PC-3 (cell line): ENCODE measurements around a stretch of chr18.

DNA sequence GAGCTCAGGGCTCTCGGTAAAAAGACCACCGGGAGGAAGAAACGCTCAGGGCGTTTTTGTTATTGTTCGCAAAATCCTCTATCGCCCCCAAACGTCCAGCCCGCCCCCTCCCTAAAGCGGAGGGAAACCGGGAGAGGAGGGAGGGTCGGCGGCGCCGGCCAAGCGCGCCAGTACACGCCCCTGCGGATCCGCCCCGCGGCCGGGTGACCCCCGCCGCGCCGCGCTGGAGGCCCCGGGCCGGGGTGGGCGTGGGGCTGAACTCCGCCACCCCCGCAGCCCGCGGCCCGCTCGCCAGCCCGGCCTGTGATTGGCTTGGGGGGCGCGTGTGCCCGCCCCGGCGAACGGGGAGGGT, 218 bp upstream of the NEDD4L start:
- RAMPAGE, long total RNA, result no peak

GRCh38 chr18:58044945-58045858, 1.2 kb downstream of the NEDD4L start:
- RAMPAGE, long total RNA, result no peak

DNA sequence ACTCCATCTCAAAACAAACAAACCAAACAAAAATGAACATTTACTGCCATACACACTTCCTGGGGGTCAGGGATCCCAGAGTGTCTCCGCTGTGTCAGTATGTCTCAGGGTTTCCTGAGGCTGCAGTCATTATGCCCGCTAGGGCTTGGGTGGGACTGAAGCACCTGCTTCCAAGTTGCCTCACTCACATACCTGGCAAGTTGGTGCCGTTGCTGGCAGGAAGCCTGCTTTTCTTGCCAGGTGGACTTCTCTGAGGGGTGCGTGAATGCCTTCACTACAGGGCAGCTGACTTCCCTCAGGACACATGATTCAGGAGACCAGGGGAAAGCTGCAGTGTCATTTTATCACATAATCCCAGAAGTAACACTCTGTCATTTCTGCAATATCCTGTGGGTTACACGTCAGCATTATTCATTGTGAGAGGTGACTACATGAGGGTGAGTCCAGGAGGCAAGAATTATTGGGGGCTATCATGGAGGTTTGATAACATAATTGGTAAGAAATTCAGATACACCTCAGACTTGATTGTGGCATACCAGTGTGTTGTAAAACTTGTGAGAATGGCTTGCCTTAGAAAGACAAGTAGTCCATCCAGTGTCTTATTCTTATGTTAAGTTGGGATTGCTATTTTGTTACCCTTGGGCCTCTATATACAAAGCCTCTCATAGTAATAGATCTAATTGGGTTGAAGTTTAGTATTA, 44.0 kb downstream of the NEDD4L start:
- RAMPAGE, long total RNA, result no peak

DNA sequence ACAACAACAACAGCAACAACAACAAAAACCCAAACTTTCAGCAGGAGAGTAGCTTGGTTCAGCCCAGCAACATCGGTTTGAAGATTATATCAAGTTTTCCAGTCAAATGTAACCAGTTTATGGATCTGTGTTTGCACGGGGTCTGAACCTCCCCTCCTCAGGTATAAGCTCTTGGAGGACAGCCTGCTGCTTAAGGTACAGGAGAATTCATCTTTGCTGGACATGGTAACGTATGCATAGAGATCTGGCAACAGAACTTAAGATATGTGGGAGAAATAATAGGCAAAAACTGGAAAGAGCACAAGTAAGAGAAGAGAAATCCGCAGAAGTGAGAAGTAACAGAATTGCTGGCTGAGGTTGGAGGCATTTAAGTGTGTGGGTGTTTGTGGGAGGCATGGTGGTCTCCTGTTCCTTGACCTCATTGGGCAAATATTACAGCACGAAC, 162.4 kb downstream of the NEDD4L start:
- RAMPAGE, long total RNA, result no peak

DNA sequence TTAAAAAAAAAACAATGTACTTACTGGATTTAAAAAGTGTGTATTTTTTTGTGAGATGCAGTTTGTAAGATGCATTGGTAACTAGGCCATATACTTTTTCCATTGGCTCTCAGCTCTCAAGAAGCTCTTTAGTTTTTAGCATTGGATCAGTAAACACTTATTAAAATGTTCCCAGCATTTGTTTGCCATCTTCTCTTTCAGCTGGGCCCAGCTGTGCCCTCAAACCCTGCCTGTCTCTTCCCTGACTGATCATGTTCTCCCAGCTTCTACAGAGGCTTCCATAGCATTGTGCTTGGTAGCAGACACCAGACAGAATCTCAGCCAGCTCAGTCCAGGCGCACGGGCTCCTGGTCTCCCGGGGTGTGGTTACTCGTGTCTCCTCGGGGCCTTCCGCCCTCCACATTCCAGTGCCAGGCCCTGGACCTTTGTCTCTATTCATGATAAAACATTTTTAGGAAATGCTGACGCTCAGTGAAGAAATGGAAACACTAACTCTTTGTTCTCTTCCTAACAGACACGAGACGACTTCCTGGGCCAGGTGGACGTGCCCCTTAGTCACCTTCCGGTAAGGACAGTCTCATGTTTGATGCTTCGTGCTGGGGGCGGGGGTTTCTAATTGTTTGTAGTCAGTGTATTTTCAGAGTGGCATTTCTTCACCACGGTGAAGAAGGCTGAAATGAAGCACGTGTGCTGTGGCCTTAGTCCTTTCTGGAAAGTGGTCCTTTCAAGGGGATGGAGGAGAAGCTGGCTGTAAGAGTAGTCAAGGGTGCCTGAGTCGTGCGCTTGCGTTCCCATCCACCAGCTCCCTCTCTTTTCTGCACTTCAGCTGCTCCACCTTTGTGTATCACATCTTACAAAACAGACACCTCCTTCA, 271.7 kb downstream of the NEDD4L start:
- RAMPAGE, long total RNA, result no peak

- RAMPAGE, long total RNA, result no peak
Observed at GRCh38 chr18:58403596-58404263, 225.2 kb downstream of the ALPK2 start.

DNA sequence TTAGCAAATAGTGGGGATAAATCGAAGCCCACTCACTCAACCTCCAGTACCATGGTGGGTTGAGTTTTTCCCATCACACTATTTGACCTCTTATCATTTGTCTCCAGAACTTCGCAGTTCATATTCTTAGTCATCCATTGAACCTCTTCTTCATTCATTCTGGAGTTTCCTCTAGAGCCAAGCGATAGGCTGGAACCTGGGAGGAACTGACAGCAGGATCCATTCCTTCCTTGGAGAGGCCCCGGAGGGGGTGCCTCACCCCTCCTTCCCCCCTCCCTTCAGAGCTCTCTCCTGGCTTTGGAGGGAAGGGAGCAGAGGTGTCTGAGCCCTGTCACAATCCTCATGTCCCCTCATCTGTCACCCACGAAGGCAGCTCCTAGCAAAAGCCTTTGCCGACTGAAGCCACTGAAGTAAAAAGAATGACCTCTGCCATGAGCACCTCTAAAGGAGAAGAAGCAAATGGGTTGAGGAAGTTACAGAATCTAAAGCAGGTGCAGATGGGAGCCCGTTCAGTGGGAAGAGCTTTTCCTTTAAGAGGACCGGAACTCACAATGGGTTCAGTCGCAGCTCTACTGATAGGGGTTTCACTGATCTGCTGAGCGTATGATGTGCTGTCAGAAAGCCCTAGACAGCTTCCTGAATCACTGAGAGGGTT, 214.0 kb downstream of the ALPK2 start:
- RAMPAGE, long total RNA, result no peak

DNA sequence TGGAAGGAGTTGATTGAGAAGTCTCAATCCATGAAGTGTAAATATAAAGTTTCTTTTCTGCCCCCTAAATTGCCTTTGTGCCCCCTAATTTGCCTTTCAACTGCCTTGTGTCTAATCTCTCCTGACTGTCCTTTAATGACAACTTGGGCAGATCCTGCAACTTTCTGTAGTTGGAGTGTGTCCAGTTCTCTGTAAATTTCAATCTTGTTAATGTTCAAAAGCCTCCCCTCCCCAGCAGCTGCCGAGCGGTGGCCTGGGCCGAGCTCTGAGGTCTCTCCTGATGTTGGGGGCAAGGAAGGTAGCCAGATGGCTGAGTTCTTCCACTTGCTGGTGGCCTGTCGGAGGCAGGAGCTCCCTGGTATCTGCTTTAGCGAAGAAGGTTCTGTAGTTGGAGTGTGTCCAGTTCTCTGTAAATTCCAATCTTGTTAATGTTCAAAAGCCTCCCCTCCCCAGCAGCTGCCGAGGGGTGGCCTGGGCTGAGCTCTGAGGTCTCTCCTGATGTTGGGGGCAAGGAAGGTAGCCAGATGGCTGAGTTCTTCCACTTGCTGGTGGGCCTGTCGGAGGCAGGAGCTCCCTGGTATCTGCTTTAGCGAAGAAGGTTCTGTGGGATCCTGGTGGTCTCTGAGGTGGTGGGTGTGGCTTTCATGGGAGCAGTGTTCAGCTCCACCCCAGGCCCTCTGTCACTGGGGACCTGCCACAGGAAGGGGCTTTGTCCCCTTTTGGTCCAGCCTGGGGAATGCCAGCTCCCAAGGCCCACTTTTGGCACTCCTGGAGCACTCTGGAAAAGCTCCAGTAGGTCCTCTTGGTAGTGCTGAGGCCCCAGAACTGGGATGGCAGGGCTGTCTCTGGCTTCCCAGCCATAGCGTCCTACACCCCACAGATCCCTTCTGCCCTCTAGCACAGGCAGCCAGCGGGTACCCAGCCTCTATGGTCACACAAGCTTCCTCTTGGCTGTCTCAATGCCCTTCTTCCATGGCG, 212.0 kb downstream of the ALPK2 start:
- RAMPAGE, long total RNA, result no peak

- RAMPAGE, long total RNA, result no peak
Observed at GRCh38 chr18:58431102-58431626, 197.7 kb downstream of the ALPK2 start.

DNA sequence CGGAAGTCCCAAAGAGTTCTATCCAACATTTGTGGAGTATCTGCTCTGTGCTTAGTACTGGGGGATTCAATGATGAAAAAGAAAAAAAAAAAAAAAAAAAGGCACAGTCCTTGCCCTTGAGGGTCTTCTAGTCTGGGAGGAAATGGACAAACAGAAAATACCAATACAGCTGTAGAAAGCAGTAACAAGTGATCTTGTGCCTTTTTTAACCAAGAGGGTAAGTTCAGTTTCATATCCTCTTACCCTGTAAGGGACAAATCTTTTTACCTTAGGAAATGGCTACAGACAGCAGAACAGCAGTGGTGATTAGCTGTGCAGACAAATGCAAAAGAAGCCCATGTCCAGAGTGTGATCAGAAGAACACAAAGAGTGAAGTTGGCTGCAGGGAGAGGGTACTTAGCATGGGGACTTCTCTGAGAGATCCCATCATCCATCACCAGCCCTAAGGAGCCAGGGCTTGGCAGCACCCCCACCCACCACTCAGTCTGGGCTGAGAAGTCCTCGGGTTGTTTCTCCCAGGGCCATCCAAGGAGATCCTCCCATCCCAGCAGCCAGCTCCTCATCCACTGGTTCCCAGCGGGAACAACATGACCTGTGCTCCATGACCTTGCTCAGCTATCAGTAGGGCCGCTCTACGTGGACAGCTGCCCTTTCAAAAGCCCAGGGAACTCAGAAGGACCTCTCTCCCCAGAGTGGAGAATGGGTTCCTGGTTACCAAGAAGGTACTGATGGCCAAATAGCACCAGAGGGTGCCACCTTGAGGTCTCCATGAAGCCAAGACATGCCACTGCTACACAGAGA, 102.8 kb downstream of the ALPK2 start:
- RAMPAGE, long total RNA, result no peak

- RAMPAGE, long total RNA, result no peak
Observed at GRCh38 chr18:58534863-58536052, 93.6 kb downstream of the ALPK2 start.

DNA sequence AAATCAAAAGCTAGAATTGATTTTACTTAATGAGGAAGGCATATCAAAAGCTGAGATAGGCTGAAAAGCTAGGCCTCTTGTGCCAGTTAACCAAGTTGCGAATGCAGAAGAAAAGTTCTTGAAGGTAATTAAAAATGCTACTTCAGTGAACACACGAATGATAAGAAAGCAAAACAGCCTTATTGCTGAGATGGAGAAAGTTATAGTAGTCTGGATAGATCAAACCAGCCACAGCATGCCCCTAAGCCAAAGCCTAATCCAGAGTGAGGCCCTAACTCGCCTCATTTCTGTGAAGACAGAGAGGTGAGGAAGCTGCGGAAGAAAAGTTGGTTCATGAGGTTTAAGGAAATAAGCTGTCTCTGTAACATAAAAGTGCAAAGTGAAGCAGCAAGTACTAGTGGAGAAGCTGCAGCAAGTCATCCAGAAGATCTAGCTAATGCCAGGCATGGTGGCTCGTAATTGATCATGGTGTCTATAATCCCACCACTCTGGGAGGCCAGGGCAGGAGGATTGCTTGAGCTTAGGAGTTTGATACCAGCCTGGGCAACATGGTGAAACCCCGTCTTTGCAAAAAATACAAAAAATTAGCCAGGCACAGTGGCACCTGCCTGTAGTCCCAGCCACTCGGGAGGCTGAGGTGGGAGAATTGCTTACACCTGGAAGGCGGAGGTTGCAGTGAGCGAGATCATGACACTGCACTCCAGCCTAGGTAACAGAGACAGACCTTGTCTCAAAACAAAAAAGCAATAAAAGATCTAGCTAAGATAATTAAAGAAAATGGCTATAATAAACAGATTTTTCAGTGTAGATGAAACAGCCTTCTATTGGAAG, 21.6 kb downstream of the MALT1 start:
- RAMPAGE, long total RNA, result no peak

DNA sequence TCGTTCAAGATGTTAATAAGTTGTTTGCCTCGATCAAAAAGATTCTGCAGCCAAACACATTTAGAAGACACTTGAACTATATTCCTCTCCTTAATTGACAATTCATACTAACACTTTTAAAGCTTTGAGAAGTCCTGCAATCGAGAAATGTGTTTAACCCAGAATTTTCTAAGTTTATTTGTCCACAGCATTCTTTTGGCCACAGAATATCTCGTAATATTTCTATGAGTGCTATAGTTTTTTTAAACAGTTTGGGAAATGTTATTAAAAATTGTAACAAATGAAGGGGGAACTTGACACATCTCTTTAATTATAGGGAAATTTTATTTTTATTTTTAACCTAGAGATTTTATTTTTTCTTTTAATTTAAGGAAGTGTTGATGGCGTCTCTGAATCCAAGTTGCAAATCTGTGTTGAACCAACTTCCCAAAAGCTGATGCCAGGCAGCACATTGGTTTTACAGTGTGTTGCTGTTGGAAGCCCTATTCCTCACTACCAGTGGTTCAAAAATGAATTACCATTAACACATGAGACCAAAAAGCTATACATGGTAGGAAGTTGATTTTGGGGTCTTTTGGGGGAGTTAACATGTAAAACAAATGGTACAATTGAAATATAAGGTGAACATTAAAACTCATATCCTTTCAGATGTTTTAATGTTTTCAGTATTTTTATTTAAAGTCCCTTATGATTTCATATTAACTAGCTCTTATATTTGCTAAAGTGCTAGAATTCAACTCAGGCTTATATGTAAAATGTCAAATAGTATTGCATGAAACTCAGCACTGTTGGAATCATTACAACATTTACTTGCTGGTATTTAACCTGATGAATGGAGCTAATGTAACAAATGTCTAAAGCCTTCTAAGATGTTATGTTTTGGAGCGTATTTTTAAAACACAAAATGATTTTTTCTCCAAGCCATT, 38.0 kb downstream of the MALT1 start:
- RAMPAGE, long total RNA, result no peak

DNA sequence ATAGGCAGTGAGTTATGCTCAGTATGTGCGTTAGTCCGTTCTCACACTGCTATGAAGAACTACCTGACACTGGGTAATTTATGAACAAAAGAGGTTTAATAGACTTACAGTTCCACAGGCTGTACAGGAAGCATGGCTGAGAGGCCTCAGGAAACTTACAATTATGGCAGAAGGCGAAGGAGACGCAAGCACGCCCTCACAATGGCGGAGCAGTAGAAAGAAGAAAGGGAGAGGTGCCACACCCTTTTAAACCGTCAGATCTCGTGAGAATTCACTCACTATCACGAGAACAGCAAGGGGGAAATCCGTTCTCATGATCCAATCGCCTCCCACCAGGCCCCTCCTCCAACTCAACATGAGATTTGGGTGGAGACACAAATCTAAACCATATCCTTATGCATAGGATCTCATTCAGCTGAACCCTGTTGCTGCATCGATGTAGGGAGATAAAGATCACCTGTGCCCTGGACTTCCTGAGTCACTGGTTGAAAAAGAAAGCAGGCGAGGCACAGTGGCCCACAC, 84.6 kb upstream of the ZNF532 start:
- RAMPAGE, long total RNA, result no peak

- RAMPAGE, long total RNA, result no peak
Observed at GRCh38 chr18:58789336-58790369, 75.0 kb upstream of the ZNF532 start.

DNA sequence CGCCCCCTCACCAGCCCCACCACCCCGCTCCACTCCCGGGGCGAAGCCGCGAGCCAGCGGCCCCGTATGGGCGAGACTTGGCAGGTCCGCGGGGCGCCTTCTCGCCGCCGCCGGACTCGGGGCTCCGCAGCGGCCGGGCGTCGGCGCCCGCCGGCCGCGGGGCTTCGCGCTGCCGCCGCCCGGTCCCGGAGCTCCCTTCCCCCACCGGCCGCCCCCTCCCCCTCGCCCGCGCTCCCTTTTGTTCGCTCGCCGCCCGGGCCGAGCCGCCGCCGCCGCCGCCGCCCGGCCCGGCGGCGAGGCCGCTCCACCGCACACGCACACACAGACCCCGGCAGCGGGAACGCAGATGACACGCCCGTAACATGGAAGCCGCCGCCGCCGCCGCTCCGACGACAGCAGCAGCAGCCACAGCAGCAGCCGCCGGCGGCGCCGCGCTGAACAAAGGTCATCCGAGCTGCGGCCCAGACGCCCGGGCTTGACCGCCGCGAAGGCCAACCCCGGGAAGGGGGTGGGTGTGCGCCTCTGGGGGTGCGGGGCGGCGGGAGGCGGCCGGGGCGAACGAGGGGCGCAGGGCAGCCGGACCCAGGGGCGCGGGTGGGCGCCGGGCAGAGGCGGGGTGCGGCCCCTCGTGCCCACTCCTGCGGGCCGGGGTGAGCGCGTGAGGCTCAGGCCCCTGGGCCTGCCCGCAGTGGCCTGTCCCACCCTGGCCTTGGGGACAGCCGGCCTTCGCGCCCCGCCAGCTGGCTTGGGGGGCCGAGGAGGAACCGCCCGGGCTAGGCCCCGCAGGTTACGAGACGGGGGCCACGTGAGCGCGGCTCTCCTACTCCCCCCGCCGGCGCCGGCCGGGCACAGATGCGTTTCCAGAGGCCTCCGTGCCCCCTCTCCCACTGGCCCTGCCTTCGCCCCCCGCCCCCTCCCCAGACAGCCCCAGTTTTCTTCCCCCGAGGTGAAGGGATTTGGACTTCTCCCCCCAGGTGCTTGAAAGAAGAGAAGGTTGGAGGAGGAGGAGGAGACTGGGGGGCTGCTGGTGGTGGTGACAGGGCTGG, 1.1 kb upstream of the ZNF532 start:
- RAMPAGE, long total RNA, result no peak

GRCh38 chr18:58866897-58867181, 2.2 kb downstream of the ZNF532 start:
- RAMPAGE, long total RNA, result no peak

GRCh38 chr18:58911537-58912145, 47.0 kb downstream of the ZNF532 start:
- RAMPAGE, long total RNA, result no peak

DNA sequence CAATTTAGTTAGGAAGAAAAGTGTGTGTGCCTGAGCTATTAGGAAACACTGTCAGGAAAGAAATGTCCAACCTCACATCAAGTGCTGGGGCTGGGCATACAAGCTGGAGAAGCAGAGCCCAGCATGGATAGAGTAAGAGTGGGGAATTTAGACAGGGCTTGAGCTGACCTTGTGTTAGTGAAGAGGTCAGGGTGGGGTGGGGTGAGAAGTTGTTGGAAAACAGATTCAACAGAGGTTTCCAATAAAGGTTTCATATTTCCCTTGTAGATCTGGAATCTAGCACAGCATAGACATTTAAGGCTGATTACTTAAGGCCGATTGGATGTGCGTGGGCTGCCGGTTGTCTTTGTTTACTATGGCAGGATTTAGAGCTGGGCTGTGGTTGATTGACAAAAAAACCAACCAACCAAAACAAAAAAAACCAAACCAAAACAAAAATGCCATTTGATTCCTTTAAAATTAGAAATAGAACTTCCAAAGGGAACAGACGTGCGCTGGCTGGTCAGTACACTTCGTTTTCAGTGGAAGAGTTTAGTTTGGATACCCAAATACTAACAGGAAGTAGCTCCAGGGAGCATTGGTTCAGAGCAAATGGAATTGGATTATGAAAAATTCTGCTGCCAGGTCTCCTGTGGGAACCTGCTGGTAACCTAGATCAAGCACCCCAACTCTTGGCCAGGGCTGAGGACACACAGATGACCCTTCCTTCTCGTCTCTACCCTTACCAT, 114.8 kb upstream of the SEC11C start:
- RAMPAGE, long total RNA, result no peak

DNA sequence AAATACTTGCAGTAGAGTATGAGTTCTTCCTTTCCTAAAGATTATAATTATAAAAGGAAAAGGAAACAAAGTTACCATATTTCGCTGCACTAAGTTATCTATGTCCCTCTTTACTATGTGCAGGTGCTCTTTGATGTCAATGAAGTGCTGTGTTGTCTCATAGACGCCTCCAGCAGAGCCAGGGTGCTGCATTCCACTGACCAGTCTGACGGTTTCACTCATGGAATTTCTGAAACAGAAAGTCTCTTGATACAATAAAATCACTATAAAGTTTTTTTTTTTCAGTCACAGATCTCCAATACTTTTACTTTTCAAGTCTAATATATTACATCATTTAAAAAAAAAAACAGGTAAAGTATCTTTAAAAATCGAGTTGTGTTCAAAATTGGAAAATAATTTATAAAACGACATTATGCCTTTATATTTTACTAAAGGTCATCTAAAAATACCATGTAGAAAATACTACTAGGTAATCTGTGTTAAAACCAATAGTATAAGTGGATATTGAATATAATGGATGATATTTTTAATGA, 14.6 kb upstream of the CPLX4 start:
- RAMPAGE, long total RNA, result no peak